Subcutaneous adipose tissue (tissue), 3 donors: ENCODE data around the genes SEPTIN14, NIPSNAP2, ZNF727 and GUSB.

DNA sequence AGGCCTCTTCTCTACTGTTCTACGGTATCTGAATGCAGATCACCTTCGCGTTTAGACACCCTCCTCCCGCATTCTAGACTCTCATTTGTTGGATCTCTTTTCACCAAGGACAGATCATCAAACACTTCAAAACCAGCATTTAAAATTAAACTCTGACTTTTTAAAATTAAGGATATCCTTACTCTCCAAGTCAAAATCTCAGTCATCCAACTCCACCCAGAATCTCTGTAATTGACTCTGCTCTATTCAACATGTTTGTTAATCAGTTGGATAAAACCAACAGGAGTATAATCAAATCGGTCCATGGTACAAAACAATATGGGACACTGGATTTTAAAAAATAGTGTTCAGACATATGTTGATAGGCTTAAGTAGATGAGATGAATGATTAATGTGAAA is 7.1 kb downstream of the VOPP1 start:
- PRO-cap = no peak
- RAMPAGE, long total RNA, 3 experiments = no peak in any of the 3 experiments

GRCh38 chr7:55774614-55775344 is 87.8 kb downstream of the SEPTIN14 start:
- PRO-cap = no peak
- RAMPAGE, long total RNA, 3 experiments = no peak in any of the 3 experiments

DNA sequence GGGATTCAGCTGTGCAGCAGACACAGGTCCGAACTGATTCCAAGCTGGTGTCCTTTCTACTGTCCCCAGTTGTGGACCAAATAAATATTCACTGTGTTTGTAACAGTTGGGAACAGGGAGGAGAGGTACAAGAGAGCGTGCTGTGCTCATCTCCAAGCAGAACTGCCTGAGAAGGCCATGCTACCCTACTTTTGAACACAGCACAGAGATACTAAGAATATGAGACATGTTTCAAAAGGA is at the start of gene SEPTIN14:
TSS of gene SEPTIN14 (minus strand) at position 58 of the 240 bp plus-strand sequence.
- PRO-cap = no peak
- RAMPAGE, long total RNA, 3 experiments = no peak in any of the 3 experiments

- PRO-cap = bidirectional peak, plus-strand start at chr7:55964603, minus-strand start at chr7:55964402; bidirectional peak, plus-strand start at chr7:55964977, minus-strand start at chr7:55964824; unidirectional peak, minus-strand start at chr7:55965109
- RAMPAGE, long total RNA, 3 experiments = start-site peak on the plus strand in 2 of 3 experiments, at chr7:55964595-55965005 at its widest, 17 to 61 reads per replicate
Measured at GRCh38 chr7:55964309-55965507, at the start of gene NIPSNAP2. TSS of gene NIPSNAP2 (plus strand) at chr7:55964585.

DNA sequence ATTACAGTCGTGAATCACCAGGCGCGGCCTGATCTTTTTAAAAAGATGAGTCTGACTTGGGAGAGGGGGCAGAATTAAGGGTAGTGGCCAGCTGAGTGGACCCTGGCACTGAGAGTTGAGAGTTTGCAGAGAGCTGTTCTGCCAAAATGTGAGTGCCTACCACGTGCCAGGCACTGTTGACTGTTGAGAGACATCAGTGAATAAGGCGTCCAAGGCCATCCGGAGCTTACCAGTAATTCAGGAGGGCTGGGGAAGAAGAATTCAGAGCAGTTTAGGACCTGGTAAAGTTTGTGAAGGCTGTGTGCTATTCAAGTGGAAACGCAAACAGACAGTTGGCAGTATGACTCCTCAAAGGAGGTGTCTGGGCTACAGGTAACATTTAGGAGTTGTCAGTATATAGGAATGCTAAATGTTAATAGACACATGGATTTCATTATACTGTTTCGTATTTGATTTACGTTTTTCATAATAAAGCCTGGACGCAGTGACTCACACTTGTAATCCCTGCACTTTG is 1.5 kb downstream of the NIPSNAP2 start:
- PRO-cap = no peak
- RAMPAGE, long total RNA, 3 experiments = no peak in any of the 3 experiments

GRCh38 chr7:56052453-56053065 is 994 bp downstream of the CCT6A start:
- PRO-cap = no peak
- RAMPAGE, long total RNA, 3 experiments = no peak in any of the 3 experiments

DNA sequence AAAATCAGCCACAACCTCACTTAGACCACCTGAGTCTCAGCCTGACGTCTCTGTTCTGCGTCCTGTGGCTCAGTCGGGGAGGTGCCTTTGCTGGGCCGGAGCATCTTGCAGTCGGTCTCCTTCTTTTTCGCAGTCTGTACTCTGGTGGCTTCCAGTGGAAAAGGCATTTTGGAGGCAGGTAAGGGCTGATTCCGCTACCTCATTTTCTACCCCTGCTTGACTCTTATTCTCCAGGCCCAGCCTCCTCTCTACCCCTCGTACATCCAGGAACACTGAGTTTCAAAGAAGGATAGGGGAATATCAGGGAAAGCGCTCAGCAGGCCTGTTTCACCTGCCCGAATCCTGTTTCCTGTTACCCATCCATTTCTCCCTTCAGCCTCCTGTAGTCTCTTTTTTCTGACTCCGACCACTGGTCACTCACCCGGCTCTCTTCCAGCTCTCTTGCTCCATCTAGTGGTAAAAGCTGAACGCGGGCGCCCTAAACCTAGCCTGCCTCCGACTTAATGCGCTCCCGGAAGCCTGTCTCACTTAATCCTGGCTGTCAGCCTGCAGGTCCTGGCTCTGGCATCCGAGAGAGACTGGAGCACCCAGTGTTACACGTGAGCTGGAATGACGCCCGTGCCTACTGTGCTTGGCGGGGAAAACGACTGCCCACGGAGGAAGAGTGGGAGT is 10.1 kb downstream of the SUMF2 start:
- PRO-cap = no peak
- RAMPAGE, long total RNA, 3 experiments = no peak in any of the 3 experiments

GRCh38 chr7:56287635-56288251 is 171.5 kb upstream of the NUPR2 start:
- PRO-cap = no peak
- RAMPAGE, long total RNA, 3 experiments = no peak in any of the 3 experiments

- PRO-cap = no peak
- RAMPAGE, long total RNA, 3 experiments = no peak in any of the 3 experiments
Measured at GRCh38 chr7:57344417-57344756, 105.6 kb upstream of the ZNF716 start.

DNA sequence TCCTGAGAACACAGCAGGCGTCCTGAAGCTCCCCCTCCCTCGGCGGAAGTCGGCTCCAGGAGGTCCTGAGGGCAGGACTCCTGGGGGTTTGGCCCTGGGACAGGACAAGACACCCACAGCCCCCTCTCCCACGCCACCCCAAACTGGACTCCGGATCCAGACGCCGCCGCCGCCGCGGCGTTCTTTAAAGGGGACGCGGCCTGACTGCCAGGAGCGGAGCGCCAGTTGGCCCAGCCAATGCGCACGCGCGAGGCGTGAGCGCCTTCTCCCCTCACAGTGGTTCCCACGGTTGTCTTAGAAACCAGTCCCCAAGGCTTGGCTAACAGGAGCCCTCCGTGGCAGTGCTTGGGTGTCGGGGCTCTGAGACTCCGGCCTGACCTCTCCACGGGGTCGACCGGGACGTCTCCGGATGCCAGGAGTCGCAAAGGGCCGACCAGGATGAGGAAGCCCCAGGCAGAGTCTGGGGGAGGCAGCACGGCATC is 371.8 kb downstream of the ZNF716 start:
- PRO-cap = unidirectional peak, minus-strand start at position 214 of the sequence
- RAMPAGE, long total RNA, 3 experiments = no peak in any of the 3 experiments

DNA sequence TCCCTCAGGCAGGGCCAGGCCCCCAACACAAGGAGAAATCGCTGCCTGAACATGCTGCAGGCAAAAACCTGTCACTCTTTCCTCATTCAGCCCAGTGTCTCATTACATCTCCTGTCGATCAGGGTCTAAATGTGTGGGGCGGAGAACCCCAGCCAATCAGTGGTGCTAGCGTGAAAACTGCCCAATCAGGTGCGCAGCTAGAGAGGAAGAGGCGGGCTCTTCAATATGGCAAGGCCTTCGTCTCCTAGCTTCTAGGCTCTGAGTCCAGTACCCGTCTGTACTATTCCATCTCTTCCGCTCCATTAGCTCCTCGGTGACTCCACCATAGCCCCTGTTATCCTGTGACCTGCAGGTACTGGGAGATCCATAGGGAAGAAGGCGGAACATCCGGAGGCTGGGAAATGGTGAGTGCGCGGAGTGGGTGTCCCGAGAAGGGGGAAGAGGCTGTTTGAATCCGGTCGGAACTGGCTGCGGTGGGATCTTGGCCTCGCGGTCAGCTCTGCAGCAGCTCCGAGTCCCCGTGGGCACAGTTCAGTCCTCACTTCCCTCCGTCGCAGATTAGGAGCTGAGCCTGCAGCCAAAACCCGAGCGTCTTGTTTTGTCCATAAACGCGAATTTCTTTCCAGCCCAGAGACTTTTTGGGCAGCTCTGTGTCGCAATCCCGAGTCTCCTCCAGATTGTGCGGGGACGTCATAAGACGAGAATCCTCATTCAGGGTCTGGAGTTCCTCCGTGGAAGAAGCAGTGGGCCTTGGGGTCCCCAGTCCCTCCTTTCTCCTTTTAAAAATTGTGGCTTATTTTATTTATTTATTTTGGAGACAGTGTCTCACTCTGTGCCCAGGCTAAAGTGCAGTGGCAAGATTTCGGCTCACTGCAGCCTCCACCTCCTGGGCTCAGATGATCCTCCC is at the start of gene ZNF727:
TSS of gene ZNF727 (plus strand) at position 214 of the 907 bp plus-strand sequence.
- PRO-cap = no peak
- RAMPAGE, long total RNA, 3 experiments = start-site peak on the plus strand in 2 of 3 experiments, centred at positions 218 to 238 of the sequence, 23 to 48 reads per replicate

DNA sequence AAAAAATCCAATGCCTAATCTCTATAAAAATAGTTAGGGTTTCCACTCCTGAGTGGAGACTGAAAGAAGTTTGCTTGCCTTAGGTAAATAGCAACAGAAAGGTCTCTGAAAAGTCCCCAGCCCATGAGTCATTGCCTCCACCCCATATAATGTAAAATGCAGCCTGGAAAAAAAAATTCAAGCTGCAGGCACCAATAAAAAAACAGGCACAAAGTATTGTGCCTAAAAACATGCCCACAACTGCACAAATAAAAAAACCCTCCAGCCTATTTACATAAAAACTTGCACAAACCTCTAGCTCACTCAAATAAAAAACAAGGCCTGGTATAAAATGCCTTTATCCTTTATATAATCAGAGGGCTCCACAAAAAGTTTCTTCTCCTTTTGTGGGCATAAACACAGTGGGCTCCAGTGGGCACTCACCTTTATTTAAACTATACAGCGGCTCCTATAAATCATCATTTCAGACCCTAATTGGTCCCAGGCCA is 47.4 kb downstream of the ZNF680 start:
- PRO-cap = no peak
- RAMPAGE, long total RNA, 3 experiments = no peak in any of the 3 experiments

GRCh38 chr7:64613578-64614075 is 50.8 kb upstream of the ZNF680 start:
- PRO-cap = no peak
- RAMPAGE, long total RNA, 3 experiments = no peak in any of the 3 experiments

DNA sequence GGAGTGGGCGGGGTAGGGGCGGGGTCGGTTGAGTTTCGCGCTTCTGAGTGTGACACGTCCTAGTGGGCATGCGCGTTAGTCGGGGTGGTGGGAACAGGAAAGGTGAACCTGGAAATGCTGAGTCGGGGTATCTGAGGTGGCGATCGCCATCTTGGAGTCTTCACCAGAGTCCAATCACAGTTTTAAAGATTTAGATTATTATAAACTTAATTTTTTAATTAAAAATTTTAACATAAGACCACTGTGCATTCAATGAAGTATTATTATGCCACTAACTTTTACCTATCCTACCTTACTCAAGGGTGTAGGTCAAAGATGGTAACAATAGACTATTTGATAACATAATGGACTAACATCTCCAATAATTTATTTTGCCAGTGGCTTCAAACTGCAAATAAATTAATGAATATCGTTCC is 45.8 kb downstream of the ZNF138 start:
- PRO-cap = no peak
- RAMPAGE, long total RNA, 3 experiments = no peak in any of the 3 experiments

GRCh38 chr7:64889794-64890443 is 13.2 kb upstream of the ZNF273 start:
- PRO-cap = no peak
- RAMPAGE, long total RNA, 3 experiments = no peak in any of the 3 experiments

DNA sequence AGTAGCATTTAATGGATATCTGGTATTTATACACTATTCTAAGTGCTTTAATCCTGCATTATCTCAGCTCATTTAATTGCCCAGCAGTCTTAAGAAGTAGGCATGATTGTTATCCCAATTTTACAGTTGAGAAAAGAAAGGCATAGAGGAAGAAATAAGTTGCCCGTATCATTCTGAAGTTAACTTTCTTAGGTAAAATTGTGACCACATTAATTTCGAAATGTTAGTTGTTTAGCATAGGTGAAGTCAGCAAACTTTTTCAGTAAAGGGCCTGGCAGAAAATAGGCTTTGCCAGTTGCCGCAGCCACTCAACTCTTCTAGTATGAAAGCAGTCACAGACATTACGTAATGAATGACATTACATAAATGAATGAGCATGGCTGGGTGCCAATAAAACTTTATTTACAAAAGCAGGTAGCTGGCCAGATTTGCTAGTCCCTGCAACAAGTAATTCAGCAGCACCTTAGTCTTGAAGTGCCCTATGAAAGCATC is 30.0 kb downstream of the GUSB start:
- PRO-cap = no peak
- RAMPAGE, long total RNA, 3 experiments = no peak in any of the 3 experiments

DNA sequence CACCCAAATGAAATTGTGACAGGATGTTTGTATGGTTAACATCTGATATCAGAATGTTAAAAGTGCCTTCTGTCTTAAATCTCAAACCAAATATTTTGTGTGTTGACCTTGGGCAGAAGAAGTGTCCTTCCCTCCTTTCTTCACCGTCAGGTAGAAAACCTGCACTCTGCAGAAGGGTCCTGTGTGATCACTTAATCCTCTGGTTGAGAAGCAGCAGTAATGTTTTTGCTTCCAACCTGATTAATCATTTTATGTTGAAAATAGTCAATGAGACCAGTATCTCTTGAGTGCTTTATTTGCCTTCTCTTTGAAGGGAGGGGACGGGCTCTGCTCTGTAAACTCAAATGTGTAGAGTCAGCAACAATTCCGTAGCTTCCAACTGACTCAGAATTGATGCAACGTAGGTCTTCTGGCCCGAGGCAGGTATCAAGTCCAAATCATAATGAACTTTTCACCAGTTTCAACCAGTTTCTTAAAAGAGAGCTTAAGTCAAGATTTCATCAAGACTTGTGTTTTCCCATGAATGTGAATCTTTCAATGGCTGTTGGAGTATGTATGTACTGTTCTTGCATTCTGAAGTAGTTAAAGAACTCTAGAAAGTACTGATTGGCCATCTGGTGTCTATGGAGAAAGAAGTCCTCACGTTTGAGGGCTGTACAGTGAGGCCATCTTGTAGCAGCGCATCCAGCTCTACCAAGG is 26.3 kb downstream of the GUSB start:
- PRO-cap = no peak
- RAMPAGE, long total RNA, 3 experiments = no peak in any of the 3 experiments

DNA sequence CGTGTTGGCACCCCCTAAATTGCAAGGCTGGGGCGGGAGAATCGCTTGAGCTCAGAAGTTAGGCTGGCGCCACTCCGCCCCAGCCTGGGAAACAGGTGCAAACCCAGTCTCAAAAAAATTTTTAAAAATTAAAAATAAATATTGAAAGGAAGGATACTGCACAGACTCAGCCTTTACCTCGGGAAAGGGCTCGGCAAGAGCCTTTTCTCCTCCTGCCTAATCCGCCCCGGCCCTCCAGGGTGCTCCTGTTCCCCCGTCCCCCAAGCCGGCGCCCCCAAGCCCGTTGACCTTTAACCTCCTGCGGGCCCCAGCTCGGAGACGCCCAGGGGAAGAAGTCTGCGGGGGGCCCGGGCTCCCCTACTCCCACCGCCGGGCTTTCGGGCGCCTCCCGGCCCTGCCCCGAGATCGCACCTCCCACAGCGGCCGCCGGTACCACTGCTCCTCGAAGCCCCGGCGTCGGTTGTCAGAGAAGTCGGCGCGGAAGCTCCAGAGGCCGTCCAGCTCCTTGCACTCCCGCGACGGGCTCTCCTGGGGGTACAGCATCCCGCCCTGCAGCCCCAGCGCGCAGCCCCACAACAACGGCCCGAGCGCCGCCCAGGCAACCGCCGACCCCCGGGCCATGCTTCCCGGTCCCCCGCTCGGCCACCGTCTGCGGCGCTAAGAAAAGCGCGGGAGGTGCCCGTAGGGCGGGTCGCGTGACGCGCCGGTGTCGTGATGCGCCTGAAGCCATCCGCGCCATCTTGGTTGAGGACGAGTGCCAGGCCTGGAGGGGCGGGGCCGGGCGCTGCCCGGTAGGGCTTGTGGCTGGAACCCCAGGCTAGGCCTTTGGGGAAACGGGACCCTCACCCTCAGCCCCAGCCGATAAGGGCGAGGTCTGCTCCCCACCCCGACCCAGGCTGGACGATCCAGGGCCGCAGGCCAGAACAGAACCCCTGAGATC is at the start of gene GUSB:
TSS of gene GUSB (minus strand) at position 651 of the 940 bp plus-strand sequence.
- PRO-cap = bidirectional peak, plus-strand start at position 768 of the sequence, minus-strand start at position 651 of the sequence
- RAMPAGE, long total RNA, 3 experiments = start-site peak on the minus strand in 3 of 3 experiments, centred at positions 632 to 659 of the sequence, 66 to 436 reads per replicate

DNA sequence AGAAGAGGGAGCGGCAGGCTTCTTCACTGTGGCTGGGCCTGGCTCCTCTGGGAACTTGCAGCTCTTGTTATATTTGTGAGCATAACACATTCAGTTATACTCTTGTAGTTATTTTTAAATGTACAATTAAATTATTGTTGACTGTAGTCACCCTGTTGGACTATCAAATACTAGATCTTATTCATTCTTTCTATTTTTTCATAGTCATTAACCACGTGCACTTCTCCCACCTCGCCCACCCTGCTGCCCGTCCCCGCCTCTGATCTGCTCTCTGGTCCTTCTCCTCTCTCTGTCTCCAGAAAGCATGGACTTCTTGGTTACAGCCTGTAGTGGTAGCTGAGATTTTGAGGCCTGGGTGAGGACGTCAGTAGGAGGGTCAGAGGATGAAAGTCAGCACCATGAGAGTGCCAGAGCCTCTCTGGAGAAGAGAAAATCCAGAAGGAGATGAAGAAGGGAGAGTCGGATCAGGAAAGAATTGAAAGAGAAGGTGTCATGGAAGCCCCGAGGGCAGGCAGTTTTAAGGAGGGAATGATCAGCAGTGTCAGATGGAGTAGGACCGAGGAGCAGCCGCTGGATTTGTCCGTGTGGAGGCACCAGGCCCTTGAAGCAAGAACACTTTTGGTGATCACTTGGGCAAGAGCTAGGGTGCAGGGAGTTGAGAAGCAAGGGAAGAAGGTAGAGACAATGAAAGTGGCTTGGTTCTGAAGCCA is 26.6 kb downstream of the CRCP start:
- PRO-cap = no peak
- RAMPAGE, long total RNA, 3 experiments = no peak in any of the 3 experiments

GRCh38 chr7:66241027-66241322 is 35.8 kb downstream of the TPST1 start:
- PRO-cap = no peak
- RAMPAGE, long total RNA, 3 experiments = no peak in any of the 3 experiments